BE2C (cell line): Measurements from ENCODE around the genes PTRH1, FPGS and EEIG1.

DNA sequence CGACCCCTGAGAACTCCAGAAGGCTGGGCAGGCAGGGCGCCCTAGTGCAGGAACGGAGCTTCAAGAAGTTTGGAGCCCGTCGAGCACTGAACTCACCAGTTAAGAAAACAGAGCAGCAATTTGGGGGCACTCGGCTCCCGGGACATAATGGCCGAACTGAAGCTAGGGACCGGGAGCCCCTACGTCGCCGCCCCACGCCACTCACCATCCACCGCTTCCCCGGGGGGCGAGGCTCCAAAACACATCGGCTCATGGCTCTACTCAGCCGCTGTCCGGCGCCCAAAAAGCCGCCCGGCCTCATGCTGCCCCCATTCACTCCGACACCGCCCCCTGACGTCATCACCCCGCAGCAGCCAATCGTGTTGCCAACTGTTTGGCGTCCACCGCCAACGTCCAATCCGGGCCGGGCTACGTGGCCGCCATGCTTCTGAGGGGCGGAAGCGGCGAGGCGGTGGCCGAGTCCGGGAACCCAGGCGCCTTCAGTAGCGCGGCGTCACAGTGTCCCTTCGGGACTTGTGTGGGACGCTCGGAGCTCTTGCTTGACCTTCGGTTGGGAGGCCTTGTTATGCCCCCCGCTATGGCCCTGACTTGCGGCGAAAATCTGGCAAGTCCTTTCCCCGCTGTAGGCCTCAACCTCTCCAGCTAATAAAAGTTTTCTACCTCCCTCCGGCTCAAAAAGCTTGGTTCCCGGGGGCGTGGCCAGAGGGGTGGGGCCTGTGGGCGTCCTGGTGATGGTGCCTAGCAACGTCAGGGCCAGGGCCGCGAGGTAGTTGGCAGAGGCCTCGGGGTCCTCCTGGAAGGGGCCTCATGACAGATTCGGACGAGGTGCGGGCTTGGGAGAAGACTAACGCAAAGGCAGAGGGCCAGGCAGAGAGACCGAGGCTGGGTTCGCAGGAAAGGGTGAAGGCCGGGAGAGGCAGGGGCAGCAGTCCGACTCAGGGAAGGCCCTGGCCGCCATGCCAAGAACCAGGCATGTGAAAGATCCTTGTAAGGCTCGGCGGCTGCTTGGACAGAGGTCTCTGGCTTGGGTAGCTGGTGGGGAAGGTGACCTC, at the start of gene PTRH1:
PTRH1 (minus strand) TSS at position 325 of the 1,052 bp plus-strand sequence.
- RRBS, result under 1% methylated on average over 27 of the region's 71 CpGs

- RRBS, result no CpG with 5 or more reads among the region's 25 CpGs
These were observed 8.1 kb downstream of the TTC16 start for GRCh38 chr9:127723956-127724491.

GRCh38 chr9:127792269-127792865, 6.5 kb downstream of the CDK9 start:
- RRBS, result no CpG with 5 or more reads among the region's 10 CpGs

DNA sequence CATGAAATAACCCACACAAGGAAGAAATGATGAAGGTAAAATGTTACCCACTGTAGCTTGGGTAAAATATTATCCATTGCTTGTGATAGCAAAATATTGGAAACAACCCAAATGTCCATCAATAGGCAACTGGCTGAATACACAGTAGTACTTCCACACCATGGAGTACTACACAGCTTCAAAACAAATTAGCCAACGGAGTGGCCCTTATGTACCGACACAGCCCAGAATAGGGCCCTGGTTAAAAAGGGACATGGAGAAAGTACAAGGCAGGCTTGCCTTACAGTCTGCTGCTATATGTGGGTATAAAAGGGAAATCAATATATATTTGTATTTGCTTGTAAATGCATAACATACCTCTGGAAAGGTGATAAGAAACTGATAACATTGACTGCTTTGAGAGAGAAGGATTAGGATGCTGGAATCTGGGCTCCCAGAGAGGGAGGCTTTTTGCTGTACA, 4.2 kb upstream of the FPGS start:
- RRBS, result no CpG with 5 or more reads among the region's 2 CpGs

GRCh38 chr9:127802840-127803461, at the start of gene FPGS:
FPGS (plus strand) TSS chr9:127802882.
- RRBS, result under 1% methylated on average over 22 of the region's 60 CpGs

DNA sequence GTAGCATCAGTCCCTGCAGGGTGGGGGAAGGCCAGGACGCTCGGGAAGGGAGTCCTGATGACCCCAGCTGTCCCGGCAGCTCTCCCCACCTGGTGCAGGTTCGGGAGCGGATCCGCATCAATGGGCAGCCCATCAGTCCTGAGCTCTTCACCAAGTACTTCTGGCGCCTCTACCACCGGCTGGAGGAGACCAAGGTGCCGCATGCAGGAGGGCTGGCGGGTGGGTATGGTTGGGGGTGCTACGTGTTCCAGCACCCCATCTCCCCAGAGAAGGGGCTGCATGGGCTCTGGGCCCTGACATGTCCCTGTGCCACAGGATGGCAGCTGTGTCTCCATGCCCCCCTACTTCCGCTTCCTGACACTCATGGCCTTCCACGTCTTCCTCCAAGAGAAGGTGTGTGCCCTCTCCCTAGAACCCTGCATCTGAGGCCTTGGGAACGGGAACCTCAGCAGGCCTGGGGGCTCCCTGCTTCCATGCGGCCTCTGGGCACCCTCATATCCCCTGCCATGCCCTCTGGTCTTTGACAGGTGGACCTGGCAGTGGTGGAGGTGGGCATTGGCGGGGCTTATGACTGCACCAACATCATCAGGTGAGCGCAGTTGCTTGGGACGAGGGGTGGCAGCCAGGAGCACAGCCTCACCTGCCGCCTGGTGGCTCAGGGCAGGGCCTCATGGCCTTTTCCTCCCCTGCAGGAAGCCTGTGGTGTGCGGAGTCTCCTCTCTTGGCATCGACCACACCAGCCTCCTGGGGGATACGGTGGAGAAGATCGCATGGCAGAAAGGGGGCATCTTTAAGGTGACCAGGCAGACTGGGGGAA, 4.4 kb downstream of the FPGS start:
- RRBS, result 93% methylated on average over 5 of the region's 23 CpGs

- RRBS, result no CpG with 5 or more reads among the region's 13 CpGs
These were observed 5.8 kb downstream of the FPGS start for GRCh38 chr9:127808480-127808808.

- RRBS, result no CpG with 5 or more reads among the region's 11 CpGs
These were observed 6.3 kb downstream of the FPGS start for GRCh38 chr9:127808809-127809471.

GRCh38 chr9:127814573-127814830, 11.8 kb downstream of the FPGS start:
- RRBS, result no CpG with 5 or more reads among the region's 4 CpGs

GRCh38 chr9:127921388-127922148, 4.7 kb upstream of the ST6GALNAC4 start:
- RRBS, result 1% methylated on average over 10 of the region's 47 CpGs

DNA sequence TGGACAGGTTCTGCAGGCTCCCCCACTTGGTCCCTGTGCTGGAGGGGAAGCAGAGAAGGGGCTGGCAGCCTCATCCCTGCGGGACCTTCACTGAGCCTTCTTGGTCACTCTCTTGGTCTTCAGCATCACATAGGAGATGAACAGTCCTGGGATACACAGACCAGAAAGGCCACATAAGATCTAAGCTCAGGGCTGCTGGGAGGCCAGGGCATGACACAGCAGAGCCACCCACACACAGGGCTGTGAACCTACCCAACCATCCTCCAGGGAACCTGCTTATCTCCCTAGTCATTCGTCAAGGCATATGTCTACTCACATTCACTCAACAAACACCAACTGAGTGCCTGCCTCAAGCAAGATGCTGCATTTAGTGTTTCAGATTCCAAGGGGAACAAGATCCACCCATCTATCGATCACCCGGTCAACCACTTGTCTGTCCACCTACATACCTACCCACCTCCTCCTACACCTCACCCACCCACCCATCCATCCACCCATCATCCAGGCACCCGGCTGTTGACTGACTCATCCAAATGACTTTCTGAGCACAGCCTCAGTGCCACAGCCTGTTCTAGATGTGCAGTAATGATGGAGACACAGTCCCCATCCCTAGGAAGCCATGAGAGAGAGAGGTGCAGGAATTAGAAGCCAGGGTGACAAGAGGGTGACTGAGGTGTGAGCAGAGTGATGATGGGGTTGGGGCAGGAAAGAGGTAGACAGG, 1.9 kb downstream of the DPM2 start:
- RRBS, result 55% methylated on average over 2 of the region's 5 CpGs

DNA sequence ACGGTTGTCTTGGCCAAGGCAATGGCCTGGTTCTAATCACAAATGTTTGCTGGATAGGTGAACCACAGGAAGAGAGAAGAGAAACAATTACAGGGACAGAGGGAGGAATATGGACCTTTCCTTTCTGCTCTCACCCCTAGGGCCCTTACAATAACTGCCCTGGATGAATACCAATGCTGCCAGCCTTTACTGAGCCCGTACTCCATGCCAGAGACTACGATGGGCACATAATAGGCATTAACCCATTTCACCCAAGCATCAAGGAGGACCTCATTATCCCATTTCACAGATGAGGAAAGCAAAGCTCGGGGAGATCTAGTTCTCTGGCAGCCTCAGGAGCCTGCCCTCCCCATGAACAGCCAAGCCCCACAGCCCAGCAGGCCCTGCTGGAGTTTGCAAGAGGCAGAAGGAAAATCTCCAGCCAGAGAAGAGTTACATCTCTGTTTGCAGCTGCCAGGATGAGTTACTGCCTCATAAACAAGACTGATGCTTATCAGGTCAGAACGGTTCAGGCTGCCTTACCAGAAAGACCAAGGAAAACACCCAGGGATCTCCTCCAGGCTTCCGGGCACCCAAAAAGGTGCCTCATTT, 11.4 kb downstream of the EEIG1 start:
- RRBS, result no CpG with 5 or more reads among the region's 6 CpGs

DNA sequence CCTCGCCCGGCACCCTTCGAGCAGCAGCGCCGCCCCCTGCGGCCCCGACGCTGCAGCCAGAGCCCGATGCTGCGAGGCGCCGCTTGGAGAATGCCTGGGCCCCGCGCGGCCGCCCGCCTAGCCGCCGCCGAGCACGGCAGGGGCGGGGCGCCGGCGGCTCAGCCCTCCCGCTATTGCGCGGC, at the start of gene EEIG1:
EEIG1 (minus strand) TSS at position 92 of the 182 bp plus-strand sequence.
- RRBS, result no CpG with 5 or more reads among the region's 28 CpGs

DNA sequence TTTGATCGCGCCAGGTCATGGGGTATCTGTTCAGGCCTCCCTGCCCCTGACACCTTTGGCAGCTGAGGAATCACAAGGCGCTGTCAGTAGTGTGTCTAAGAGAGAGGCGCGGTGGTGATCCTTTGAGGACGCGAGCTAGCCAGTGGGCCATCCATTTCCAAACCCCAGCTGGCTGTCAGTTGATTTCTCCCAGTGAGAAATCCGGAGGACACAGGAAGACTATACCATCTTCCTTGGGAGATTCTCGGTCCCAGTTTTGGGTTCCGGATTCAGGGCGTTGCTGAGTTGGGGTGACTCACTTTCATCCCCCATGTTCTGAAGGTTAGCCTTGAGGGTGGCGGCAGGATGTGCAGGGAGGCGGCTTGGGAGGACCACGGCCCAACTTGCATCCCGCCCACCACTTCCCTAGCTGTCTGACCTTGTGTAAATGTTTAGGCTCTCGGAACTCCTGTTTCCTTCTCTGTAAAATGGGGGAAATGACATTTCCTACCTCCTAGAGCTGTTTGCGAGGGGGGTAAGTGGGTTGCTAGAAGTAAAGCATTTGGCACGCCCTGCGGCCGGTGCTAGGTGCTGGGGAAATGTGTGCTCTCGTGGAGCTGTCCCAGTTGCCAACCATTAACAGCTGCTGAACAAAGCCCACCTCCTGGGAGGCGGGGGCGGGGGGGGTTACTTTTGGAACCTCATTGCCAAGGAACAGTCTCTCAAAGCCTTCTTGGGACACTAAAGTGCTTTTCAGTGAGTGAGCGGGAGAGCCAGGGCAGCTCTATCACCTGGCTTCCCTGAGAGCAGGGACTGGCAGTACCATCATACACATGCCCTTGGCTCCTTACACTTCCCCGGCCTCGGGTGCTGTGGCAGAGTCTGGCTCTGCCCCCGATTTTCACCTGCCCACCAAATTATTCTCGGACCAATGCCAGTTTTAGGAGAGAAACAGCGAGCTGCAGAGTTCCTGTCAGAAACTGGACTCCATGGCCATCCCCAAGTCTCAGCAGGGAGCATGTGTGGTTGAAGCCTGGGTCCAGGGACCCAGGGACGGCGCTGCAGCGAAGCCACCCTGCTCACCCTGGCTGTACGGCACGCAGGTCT, 27.5 kb downstream of the PTGES2 start:
- RRBS, result 83% methylated on average over 1 of the region's 34 CpGs

DNA sequence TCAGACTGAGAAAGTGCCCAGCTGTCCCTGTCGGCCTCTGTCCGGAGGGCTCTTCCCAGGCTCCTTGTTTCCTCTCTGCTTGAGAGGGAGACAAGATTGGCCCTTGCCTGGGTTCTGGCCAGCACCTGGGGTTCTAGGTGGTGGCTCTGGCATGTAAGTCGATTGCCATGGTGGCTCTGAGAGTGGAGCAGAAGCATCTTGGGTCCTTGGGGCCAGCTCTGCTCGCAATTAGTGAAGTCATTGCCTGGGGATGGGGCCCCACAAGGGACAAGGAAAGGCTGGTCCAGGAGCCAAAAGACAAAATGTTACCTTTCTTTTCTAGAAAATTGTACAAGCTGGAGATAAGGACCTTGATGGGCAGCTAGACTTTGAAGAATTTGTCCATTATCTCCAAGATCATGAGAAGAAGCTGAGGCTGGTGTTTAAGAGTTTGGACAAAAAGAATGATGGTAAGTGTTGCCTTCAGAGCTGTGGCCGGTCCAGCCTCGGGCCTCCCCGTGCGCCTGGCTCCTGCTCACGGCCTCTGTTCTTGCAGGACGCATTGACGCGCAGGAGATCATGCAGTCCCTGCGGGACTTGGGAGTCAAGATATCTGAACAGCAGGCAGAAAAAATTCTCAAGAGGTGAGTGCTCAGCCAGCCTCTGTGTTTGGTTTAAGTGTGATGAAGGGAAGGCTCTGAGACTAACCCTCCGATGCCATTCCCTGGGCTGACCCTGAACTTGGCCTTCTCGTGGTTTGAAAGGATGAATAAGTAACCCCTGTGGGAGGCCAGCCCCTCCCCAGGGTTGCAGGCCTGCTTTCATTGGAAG, 26.6 kb downstream of the PTGES2 start:
- RRBS, result no CpG with 5 or more reads among the region's 15 CpGs

- RRBS, result no CpG with 5 or more reads among the region's 20 CpGs
These were observed 5.3 kb downstream of the PTGES2 start for GRCh38 chr9:128122126-128122681.

- RRBS, result no CpG with 5 or more reads among the region's 28 CpGs
These were observed 4.8 kb downstream of the PTGES2 start for GRCh38 chr9:128122682-128123224.

DNA sequence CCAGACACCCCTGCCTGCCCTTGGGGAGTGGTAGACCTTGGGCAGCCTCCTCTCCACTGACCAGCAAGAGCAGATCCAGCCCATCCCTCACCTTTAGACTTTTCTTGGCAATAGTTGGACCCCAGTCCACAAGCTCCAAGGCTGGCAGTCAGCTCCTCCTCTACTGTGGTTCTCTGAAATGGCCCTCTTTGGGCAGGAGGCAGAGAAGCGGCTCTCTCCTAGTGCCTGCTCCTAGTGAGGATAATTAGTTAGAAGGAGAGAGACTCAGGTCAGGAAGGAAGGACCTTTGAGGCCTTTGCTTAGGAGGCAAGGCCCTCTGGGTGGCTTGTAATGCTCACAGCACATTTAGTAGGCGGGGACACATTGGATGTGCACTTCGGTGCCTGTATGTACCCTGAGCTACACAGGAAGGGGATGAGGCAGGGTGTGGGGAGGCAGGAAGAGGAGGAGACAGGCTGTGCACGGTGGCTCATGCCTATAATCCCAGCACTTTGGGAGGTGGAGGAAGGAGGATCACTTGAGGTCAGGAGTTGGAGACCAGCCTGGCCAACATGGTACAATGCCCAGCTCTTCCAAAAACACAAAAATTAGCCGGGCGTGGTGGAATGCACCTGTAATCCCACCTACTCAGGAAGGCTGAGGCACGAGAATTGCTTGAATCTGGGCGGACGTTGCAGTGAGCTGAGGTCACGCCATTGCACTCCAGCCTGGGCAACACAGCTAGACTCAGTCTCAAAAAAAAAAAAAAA, 7.2 kb upstream of the LCN2 start:
- RRBS, result no CpG with 5 or more reads among the region's 10 CpGs

DNA sequence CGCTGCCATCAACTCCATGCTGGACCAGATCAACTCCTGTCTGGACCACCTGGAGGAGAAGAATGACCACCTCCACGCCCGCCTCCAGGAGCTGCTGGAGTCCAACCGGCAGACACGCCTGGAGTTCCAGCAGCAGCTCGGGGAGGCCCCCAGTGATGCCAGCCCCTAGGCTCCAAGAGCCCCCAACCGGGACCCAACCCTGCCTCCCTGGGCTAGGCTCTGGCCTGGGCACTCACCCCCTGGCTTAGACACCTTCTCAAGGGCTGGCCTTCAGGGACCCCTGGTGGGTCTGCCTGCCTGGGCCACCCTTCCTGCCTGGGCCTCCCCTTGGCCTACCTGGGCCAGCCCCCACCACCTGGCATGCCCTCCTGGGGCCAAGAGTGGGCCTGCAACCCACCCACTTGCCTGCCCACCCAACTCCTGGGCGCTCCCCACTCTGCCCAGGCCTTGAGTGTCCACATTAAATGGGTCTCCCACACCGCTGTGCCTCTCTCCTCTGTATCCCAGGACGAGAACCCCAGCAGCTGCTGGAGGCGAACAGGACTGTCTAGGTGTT, 3.5 kb downstream of the BBLN start:
- RRBS, result 96% methylated on average over 4 of the region's 11 CpGs

- RRBS, result no CpG with 5 or more reads among the region's 21 CpGs
These were observed 11.5 kb downstream of the DNM1 start for GRCh38 chr9:128214364-128215360.